A375 (cell line): ENCODE data around the genes POGLUT1 and CFAP91.

DNA sequence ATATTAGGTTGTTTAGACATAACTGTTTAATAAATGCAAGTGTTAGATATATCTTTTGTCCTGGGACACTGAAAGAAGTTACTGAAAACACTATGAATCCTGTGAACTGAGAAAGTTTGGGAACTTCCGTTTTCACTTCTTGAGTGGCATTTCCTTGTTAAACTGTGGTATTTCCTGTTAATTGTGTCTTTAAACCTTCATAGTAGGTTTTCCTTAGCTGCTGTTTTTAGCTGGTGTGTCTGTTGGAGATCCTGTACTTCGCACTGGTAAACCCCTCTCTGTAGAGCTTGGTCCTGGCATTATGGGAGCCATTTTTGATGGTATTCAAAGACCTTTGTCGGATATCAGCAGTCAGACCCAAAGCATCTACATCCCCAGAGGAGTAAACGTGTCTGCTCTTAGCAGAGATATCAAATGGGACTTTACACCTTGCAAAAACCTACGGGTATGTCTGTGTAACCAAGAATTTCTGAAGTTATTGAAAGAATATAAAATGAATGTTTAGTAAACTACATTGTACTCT, 37.2 kb downstream of the ATP6V1A start:
- RAMPAGE, long total RNA = no peak

GRCh38 chr3:114057099-114057323, 474 bp downstream of the QTRT2 start:
- RAMPAGE, long total RNA = no peak

GRCh38 chr3:114213191-114213795, 24.1 kb downstream of the ZNF80 start:
- RAMPAGE, long total RNA = no peak

GRCh38 chr3:114214619-114215624, 22.5 kb downstream of the ZNF80 start:
- RAMPAGE, long total RNA = no peak

GRCh38 chr3:114299380-114299912, 5.6 kb downstream of the TIGIT start:
- RAMPAGE, long total RNA = no peak

DNA sequence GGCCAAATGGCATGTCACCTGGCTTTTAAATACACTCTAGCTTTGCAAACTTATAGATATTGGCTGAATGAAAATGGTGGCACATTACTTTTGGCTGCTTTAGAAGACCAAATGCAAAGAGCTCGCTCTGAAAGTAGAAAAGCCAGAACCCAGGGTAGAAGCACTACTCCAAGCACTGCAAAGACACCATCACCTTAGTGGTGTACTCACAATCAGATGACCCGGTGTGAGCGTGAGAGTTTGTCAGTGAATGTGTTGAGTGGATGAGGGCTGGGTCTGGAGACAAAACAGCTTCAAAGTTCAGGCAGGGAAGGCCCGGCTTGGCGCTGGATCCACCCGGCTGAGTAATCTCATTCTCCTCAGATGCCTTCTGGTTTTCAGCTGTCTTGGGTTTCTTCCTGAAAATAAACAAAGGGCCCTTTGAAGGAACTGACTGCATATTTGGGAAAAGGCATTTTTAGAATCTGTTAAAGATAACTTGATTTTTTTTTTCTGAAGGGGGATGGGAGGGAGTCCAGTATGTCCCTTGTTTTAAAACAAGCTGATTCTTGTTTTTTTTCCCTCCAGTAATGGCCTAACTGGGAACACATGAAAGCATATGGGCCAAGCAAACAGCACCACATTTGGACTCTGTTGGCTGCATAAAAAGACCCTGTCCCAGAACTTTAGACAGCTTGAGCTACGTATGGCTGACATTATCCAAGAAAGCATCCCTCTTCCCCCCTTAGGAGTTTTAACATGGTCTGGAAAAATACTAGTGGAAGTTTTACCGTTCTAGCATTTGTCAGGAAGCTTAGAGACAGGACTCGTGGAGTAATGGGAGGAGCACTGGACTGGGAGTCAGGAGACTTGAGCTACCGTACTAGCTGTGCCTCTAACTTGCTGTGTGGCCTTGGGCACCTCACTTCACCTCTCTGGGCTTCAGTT, 86.4 kb downstream of the TIGIT start:
- RAMPAGE, long total RNA = no peak

- RAMPAGE, long total RNA = no peak
These were observed 112.5 kb downstream of the TIGIT start for GRCh38 chr3:114406309-114406660.

GRCh38 chr3:114474869-114475386, 181.1 kb downstream of the TIGIT start:
- RAMPAGE, long total RNA = no peak

GRCh38 chr3:114746350-114746807, 400.7 kb downstream of the ZBTB20 start:
- RAMPAGE, long total RNA = no peak

- RAMPAGE, long total RNA = no peak
These were observed 382.8 kb downstream of the ZBTB20 start for GRCh38 chr3:114764144-114764764.

DNA sequence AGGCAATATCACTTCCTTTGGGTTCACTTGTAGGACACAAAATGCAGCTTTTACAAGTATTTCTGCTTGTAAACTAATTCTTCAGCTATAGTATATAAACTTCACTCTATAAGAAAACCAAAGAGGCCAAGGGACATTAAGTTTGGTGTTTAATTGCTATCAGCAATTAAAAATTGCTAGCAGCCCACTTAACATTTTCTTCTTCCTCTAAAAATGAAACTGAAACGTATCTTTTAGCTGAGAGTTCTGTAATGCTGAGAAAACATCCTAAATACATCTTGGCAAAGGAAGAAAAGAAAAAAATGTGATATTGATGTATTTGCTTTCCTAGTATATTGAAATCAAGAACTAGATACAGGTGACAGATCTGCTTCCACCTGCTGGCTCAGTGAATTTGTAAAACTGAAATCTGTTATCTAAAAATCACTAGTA, 283.3 kb downstream of the ZBTB20 start:
- RAMPAGE, long total RNA = no peak

- RAMPAGE, long total RNA = no peak
These were observed 168.2 kb downstream of the GAP43 start for GRCh38 chr3:115791286-115792056.

DNA sequence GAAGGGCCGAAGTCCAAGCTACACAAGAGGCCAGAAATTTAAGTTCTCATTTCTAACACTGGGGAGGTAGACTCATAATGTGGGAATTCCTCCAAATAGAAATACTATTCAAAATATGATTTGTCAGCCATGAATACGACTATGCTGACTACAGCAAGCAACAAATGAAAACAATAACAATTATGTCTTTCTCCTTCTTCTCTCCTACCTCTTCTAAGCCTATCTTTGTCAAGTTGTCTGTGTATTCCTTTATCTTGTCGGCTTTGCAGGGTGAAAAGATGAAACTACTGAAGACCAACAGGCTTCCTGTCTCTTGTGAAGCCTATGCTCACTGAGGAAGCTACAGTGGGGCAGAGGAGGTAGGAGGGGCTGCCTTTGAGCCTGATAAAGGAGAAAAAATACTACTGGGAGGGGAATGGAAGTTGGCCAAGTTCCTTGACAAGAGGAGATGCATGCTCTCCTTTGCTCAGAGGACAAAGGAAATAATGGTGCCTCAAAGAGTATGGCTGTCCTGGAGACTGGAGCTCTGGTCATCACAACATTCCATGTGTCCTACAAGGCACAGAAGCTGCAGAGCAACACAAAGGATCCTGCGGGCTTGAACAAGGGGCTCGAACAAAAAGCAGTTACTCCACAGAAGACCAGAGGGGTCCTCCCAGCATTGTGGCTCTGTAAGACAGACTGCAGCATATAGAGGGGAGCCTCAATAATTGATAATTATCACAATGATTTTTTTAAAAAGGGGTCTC, 92.0 kb downstream of the IGSF11 start:
- RAMPAGE, long total RNA = no peak

- RAMPAGE, long total RNA = no peak
These were observed 20.0 kb upstream of the B4GALT4 start for GRCh38 chr3:119260650-119261109.

DNA sequence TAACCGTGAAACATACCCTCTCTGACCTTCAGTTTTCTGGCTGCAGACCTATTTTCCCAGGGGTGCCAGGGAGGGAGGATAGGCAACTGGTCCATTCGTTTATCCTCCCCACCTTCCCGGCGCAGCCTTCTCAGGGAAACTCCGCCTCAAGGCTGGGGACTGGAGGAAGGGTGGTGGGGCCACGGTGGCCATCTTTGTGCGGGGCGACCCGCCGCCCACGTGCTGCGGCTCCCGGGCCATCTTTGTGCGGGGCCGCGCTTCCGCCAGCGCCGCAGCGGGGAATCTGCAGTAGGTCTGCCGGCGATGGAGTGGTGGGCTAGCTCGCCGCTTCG, at the start of gene POGLUT1:
Gene POGLUT1 (plus strand): TSS at position 245 of the 332 bp plus-strand sequence.
- RAMPAGE, long total RNA = no peak

GRCh38 chr3:119517071-119517422, 18.7 kb downstream of the TIMMDC1 start:
- RAMPAGE, long total RNA = no peak

DNA sequence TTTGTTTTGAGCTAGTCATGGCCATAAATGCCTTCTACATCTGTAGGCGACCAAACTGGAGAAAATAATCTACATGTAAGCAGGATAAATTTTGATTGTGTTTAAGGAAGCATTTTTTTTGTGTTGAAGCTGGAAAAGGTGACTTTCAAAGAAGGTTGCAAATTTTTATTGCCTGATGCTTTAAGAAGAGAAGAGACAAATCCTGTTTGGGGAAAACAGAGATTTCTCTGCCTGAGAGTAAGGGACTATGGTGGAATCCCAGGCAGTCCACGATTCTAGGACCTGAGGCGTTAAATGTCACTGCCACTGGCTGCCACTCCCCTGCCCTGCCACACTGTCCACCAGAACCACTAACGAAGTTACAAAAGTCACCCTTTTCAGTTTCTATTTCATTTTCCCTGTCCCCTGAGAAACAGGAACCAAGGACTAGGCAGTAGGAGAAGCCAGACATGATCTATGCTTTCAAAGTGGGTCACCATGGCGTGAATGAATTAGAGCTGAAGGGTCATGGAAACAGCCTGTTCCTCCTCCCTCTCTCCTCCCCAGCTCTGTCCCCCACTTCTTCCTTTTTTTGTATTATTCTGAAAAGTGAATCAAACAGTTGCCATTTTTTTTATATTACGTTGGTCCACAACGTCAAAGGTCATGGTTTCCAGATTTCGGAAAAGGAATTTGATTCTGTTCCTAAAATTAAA, 9.1 kb upstream of the ADPRH start:
- RAMPAGE, long total RNA = no peak

DNA sequence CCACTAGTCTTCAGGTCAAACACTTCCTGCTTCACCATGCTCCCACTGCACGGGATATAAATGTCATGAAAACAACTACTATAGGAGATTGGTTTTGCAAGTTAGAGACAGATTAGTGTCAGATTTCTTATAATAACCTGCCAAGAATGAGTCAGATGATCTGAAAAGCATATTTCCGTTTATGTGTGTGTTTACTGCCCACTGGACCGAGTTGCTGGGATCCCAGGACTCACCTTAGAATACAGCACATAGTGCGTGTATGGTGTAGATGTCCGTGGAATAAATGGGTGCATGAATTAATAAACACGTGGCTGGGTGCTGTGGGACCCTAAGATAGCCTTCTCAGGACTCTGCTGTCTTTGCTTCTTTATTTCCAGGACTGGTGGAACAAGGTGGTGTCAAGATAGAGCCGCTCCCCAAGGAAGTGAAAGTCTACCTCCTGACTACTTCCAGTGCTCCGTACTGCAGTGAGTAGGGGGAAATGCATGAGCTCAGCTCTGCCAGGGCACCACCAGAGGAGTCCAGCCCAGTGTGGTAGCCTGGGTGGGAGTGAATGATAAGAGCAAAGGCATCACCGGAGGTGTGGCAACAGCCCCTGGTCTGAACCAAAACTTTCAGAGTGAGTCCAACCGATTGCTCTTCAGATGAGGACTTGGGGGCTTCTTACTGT, 21.6 kb downstream of the PLA1A start:
- RAMPAGE, long total RNA = no peak

- RAMPAGE, long total RNA = no peak
These were observed at the start of gene CFAP91 for GRCh38 chr3:119702485-119703584. Gene CFAP91 (plus strand): TSS chr3:119703022.

DNA sequence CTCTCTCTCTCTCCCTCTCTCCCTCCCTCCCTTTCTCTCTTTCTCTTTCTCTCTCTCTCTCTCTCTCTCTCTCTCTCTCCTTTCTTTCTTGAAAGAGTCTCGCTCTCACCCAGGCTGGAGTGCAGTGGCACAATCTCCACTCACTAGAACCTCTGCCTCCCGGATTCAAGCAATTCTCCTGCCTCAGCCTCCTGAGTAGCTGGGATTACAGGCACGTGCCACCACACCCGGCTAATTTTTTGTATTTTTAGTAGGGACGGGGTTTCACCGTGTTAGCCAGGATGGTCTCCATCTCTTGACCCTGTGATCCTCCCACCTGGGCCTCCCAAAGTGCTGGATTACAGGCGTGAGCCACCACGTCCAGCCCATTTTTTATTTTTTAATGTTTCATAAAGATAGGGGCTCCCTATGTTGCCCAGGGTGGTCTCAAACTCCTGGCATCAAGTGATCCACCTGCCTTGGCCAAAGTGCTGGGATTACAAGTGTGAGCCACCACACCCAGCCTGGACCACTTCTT, 126.4 kb downstream of the GSK3B start:
- RAMPAGE, long total RNA = no peak